GM23248 (cell line): ENCODE results near the genes HTR2C and KIAA1210.

GRCh38 chrX:114270007-114270392 lies 313.9 kb upstream of the HTR2C start:
- RAMPAGE, long total RNA: no peak

DNA sequence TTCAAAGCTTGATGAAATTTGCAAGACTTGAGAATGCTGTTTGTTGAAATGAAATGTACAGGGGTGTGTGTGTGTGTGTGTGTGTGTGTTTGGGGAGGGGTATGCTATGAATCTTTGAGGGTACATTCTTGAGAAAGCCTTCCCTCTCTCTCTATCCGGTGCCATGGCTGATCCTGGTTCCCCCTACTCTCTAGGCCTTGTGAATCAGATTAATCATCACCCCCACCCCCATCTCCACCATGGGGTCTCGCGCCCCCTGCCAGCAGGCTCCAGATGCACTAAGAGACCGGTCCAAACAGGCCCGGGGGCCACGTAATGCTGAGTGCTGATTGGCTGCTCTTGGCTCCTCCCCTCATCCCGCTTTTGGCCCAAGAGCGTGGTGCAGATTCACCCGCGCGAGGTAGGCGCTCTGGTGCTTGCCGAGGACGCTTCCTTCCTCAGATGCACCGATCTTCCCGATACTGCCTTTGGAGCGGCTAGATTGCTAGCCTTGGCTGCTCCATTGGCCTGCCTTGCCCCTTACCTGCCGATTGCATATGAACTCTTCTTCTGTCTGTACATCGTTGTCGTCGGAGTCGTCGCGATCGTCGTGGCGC lies at the start of gene HTR2C:
HTR2C (plus strand) TSS at position 398 of the 596 bp plus-strand sequence.
- RAMPAGE, long total RNA: no peak

- RAMPAGE, long total RNA: no peak
Measured at GRCh38 chrX:115560151-115560803, 697 bp upstream of the PLS3 start.

GRCh38 chrX:115665108-115665579 lies 104.2 kb downstream of the PLS3 start:
- RAMPAGE, long total RNA: no peak

GRCh38 chrX:116009783-116010155 lies 160.8 kb upstream of the AGTR2 start:
- RAMPAGE, long total RNA: no peak

GRCh38 chrX:118441117-118441551 lies 54.5 kb upstream of the DOCK11 start:
- RAMPAGE, long total RNA: no peak

GRCh38 chrX:118921397-118921845 lies 53.0 kb upstream of the LONRF3 start:
- RAMPAGE, long total RNA: no peak

DNA sequence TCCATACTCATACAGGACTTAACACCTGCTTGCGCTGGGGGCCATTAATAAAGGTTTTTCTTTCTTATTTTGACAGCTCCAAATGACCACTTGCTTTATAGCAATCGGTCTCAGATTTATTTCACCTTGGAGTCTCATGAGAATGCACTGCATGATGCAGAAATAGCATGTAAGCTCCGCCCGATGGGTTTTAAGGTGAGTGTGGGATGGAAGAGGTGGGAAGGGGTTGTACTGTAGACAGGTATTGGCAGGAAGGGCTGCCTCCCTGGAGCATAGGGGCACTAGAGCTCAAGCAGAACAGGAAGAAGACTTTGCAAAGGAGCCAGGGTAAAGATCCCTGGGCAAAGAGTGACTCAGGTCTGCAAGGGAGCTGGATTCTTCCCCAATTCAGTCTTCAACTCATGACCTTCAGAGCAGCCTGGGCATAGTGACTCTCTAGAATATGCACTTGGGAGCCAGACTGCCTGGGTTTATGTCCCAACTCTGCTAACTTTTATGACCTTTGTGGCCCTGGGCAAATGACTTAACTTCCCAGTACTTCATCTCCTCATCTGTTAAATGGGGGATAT lies 3.9 kb downstream of the LONRF3 start:
- RAMPAGE, long total RNA: no peak

GRCh38 chrX:118983110-118983995 lies 8.9 kb downstream of the LONRF3 start:
- RAMPAGE, long total RNA: no peak

DNA sequence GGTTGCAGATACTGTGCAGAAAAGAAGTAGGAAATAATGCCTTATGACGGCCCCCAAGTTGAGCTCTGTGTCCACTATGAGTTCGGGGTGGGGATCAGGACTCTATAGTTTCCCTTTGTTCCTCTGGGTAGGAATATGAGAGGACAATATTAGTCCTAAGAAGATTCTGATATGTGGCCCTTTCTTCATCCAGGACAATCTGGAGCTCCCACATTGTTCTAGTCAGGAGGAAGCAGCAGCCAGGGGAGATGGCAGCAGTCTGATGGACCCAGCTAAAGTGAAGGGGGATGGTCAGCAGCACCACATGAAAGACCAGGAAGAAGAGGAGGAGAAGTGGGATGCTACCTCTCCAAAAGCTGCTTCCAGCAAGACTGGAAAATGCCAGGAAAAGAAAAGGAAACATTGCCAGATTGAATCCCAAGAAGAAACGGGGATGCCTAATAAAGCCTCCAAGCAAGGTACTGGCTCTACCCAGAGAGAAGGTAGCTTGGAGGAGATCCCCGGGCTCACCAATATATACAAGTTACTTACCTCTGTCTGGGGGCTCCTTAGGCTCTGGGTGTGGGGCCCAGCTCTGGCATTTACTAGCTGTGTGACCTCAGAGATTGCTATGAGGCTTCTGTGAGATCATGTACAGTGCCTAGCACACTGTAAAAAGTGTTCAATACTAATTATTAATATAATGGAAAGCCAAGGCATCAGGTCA lies 14.9 kb downstream of the LONRF3 start:
- RAMPAGE, long total RNA: no peak

GRCh38 chrX:119027579-119028047 lies 45.2 kb upstream of the CT47C1 start:
- RAMPAGE, long total RNA: no peak

DNA sequence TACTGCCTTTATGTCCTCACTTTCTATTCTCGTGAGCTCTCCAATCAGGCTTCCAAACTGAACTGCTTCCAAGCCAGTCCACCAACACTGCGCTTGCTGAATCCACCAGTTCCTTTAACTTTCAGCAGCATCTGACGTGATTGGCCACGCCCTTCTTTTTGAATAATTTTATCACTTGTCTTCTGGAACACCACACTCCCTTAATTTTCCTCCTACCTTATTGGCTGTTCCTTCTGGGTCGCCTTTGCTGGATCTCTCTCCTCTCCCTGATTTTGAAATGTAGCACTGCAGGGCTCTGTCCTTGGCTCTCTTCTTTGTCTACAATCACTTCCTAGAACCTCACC lies at the start of gene KIAA1210:
KIAA1210 (minus strand) TSS at position 89 of the 344 bp plus-strand sequence.
- RAMPAGE, long total RNA: no peak

DNA sequence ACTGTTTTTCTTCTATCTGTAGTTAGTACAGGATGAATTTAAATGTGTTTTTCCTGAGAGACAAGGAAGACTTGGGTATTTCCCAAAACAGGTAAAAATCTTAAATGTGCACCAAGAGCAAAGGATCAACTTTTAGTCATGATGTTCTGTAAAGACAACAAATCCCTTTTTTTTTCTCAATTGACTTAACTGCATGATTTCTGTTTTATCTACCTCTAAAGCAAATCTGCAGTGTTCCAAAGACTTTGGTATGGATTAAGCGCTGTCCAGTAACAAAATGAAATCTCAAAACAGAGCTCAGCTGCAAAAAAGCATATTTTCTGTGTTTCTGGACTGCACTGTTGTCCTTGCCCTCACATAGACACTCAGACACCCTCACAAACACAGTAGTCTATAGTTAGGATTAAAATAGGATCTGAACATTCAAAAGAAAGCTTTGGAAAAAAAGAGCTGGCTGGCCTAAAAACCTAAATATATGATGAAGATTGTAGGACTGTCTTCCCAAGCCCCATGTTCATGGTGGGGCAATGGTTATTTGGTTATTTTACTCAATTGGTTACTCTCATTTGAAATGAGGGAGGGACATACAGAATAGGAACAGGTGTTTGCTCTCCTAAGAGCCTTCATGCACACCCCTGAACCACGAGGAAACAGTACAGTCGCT lies 7.5 kb downstream of the PGRMC1 start:
- RAMPAGE, long total RNA: no peak

DNA sequence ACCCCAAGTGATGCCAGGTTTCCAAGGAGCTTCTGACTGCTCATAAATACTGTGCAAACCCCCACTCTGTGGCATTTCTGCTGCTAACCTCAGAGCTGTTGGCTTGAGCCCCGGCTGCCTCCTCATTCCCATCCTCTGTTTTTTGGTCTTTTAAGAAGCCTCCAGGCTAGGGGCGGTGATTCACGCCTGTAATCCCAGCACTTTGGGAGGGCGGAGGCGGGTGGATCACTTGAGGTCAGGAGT lies 11.2 kb downstream of the SLC25A43 start:
- RAMPAGE, long total RNA: no peak

DNA sequence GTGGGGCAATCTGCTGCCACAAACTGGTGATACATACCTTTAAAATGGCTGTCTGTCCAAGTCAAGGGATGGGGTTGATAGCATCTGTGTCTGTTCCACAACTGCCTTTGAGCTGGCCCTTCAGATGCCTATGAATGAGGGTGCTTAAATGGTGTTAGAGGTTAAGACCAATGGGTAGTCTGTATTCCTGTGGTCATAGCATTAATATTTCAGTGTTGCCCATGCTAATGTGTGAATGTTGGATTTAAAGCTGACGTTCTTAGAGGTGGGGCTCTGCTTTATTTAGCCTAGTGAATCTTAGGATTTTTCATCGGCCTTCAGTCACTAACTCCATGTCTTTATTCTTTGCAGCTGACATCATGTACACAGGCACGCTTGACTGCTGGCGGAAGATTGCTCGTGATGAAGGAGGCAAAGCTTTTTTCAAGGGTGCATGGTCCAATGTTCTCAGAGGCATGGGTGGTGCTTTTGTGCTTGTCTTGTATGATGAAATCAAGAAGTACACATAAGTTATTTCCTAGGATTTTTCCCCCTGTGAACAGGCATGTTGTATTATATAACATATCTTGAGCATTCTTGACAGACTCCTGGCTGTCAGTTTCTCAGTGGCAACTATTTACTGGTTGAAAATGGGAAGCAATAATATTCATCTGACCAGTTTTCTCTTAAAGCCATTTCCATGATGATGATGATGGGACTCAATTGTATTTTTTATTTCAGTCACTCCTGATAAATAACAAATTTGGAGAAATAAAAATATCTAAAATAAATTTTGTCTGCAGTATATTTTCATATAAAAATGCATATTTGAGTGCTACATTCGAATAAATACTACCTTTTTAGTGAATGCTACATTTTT lies 2.5 kb downstream of the SLC25A5 start:
- RAMPAGE, long total RNA: no peak

DNA sequence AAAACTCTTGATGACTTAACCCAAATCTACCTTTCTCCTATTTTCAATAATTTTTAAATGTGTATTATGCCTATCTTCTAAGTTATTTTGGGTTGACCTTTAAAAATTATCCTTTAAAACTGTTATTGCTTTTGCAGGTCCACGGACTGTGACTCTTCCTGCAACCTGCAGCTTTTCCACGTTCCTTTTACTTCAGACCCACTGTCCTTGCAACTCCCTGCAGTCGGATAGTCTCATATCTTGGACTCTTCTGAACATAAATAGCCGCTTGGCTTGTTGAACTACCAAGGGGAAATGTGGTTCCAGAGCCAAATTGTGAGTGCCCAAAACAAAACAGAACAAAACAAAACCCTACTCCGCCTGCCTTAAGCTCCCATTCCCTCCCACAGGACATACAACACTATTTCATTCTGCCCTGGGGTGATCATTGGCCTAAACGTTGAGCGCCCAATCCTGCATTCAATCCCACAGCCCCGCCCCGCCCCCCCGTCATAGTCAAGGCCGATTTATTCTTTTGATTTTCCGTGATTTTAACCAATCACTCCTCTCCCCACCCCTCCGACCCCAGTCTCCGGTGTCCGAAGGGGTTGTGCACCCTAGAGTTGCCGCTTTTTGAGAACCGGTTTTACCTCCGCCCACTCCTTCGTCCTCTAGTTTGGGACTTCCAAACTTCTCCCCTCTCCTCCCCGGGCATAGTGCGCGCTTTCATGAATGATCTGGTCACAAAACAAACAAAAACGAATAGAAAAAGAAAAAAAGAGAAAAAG lies 674 bp upstream of the UBE2A start:
- RAMPAGE, long total RNA: no peak

DNA sequence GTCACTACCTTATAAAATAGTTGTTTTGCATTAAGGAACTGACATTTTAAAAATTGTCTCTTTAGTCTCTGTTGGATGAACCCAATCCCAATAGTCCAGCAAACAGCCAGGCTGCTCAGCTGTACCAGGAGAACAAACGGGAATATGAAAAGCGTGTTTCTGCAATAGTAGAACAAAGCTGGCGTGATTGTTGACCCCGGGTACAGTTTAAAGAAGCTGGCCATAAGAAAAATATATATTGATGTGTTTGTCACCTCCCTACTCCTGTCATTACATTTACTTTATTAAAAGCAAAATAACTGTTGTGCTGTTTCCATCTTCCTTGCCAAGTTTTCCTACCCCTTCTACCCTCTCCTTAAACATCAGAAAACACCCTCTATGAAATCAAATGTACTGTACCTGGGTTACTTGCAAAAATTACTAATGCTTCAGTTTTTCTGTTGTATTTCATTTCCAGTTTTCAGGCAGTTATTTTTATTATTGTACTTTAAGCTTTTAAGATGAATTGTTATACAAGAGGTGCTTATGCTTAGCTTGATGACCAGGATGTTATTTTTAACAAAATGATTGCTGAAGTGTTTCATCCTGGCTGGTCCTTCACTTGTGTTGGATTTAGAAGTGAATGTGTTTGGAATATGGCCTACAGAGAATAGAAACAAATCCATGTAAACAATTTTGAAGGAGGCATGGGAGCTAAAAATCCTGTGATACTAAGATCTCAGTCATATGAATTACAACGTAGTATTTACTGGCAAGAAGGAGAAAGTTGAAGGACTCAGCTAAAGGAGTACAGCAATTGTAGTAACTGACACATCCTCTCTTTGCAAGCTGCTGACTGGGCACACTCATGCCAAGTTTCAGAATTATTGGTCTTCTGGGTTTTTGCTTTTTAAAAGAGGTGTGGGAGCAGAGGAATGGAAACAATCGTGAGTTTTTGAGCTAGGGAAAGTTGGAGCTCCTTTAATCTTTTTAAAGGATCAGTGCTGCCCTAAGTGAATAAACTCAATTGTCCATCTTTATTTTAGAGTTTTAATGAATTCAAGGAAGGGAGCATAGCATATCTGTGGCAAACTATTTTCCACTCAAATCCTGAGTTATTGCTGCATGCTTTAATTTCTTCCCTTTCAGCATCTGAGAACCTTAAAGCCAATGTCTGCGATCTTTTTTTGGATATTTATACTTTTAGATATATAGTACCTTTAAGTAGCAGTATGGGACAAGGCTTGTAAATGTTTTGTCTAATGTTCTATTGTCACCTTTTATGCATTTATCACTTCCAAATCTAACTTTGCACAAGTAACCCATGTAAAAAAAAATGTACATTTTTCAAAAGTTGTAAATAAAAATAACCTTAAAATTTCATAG lies 9.2 kb downstream of the UBE2A start:
- RAMPAGE, long total RNA: no peak

DNA sequence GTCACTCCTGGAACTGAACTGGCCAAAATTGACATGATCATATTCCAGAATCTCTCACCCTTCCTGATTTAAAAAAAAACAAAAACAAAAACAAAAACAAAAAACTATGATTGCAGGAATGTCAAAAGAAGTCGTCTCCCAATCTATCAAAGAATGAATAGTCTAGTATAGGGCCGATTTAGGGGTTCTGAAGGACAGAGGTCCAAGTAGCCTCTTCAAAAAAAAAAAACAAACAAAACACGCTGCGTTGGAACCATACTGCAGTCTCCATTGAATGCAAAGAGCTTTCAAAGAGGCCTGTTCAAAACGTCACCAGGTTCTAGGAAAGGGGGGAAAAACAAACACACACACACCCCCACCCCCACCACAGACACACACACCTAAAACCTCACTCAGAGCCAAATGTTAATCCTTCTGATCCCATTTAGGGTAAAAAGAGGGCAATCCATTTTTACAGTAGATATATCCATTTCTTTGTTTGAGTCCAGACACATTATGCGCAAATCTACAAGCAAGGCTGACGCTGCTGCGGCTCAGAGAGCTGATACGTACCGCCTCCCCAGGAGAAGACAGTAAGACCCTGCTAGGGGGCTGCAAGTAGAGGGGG lies 30.3 kb downstream of the UBE2A start:
- RAMPAGE, long total RNA: no peak

DNA sequence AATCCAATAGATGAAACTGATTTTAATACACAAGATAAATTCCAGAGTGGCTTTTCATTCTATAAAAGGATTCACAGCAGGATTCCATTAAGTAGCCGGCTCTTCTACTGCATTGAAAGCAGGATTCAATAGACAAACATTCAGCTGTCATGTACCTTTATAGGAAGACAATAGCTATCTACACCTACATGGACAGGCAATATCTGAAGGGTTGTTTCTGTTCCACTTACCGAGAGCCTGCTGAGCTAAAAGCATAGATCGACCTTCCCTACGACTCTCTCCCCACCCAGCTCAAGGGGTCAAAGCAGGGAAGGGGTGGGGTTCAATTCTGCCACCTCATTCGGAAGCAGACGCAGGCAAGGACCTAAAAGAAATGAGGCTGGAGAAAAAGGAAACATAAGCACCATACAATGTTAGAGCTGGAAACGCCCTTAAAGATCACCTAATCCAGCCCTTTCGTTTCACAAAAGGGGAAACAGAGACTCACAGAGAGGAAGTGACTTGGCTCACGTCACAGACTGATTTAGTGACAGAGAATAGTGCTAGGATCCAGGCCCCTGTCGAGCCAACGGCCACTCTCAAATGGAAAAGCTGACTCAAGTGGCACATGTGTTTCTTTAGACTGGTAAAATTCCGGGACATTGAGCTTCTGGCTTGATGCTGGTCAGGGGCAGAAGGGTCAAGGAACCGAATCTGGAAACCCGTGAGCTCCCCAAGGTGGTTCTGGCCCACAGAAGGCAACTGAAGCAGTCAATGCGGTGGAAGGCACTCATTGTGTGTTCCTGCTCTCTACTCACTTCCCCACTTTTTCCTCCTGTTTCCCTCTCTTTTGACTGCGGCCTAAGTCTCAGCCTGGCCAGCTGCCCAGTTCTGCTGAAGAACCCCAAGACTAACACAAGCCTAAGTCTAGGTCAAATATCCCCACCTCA lies 7.6 kb downstream of the SEPTIN6 start:
- RAMPAGE, long total RNA: no peak

DNA sequence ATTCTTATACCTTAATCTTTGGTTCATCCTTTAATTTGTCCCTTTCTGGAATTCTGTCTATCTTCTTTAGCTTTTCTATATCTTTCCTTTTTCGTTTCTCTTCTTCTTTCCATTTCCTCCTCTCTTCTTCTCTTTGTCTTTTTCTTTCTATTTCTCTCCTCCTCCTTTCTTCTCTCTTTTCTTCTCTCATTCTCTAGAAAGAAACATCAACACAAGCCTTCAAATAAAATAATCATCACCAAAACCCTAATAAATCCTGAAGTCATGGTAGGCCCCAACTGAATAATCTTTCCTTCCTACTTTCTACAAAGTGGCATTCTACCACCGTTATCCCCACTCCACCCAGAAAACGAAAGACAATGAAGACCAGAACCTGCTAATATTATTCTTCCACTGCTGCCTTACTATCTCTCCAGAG lies 11.7 kb downstream of the UPF3B start:
- RAMPAGE, long total RNA: no peak